Epithelial cell of esophagus (primary cell): ENCODE measurements around the genes SLC2A4, KCTD11, FXR2, KDM6B and CHD3.

DNA sequence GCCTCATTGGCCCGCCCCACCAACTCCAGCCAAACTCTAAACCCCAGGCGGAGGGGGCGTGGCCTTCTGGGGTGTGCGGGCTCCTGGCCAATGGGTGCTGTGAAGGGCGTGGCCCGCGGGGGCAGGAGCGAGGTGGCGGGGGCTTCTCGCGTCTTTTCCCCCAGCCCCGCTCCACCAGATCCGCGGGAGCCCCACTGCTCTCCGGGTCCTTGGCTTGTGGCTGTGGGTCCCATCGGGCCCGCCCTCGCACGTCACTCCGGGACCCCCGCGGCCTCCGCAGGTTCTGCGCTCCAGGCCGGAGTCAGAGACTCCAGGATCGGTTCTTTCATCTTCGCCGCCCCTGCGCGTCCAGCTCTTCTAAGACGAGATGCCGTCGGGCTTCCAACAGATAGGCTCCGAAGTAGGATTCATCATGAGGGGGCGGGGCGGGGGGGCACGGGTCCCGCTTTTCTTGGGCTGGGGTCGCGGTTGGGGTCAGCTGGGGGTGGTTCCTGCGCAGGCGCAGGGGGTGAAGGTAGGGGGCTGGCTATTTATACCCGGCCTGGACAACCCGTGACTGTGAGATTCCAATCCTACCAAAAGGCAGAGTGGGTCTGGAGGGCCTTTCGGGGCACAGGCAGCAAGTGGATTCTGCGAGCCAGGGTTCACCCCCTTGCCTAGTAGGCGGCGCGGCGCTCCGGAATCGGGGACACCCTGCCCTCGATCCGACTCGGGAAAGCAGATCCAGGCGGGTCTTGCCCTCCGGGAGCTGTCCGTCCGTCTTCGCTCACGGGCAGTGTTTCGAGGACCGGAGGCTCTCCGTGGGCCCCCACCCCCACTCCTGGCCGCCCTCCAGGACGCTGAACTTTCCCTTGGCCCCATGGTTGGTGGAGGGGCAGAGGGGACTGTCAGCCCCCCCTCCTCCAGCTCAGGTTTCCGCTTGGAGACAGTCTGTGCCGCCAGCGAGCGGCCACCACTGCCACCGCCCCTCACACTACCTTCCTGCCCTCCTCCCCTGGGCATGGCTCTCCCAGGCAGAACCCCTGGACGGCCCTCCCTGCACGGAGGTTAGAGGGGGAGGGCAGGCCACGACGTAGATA is at the start of gene SLC2A4:
SLC2A4 (plus strand) TSS at position 151 of the 1,079 bp plus-strand sequence.
- RRBS, result 9% methylated on average over 24 of the region's 75 CpGs

- RRBS, result 3% methylated on average over 4 of the region's 35 CpGs
Observed at GRCh38 chr17:7328834-7329254, 291 bp downstream of the NEURL4 start.

DNA sequence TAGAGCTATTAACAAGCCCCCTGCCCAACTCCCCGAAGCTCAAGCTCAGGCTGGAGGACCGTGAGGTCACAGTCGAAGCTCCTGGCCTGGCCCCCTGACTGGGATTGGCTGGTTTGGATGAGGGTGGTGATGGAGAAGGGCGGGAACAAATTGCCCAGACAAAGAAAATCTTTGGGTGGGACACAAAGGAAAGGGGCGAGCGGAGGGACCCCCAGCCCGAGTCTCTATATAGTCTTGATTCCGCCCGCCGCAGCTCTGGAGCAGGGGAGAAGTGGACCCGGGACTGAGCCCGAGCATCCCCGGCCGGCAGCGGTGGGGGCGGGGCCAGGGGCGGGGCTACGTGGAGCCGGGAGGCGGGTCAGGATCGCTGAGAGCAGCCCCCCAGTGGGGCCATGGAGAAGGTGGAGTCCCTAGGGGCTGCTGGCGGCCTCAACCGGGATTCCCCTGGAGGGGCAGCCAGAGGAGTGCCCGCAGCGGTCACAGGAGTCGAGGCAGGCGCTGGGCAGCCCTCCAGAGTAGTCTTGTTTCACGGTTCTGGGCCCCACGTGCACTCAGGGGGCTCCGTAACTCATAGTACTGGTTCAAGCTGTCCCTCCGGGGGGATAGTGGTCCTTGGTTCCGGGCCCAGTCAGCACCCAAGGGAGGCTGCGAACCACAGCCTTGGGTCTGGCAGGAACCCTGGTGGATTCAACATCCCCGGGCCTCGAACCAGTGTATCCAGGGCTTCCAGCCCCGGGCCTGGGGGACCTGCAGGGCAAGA is 1.1 kb upstream of the NEURL4 start:
- RRBS, result 8% methylated on average over 12 of the region's 36 CpGs

GRCh38 chr17:7332500-7333139 is 3.5 kb upstream of the NEURL4 start:
- RRBS, result no CpG with 5 or more reads among the region's 17 CpGs

DNA sequence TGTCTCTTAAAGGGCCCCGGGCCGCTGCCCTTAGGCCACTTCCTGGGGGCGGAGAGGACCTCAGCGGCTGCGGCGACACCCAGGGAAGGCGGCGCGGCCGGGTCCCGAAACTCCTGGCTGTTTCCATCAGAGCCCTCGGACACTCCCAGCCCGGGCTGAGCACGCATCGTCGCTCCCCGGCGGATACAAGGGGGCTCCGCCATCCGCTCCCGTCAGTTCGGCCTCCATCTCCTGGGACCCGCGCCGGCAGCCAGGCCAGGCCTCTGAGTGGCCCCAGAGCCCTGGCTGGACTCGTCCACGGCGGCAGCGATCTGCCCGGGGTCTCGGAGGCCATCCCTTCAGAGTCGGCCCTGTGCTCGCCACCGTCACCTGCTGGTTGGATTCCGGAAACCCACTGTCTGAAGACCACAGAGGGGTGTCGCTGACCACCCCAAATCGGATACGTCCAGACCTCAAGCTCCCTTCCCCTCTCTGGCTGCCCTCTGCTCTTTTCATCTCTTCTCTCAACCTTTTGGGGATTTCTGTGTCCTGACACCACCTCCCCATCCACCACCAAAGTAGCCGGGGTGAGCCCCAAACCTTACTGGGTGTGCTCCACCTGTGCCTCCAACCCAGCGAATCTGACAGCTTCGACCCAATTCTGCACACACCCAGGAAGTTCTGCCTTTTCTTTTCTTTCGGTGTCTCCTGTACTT is at the start of gene KCTD11:
KCTD11 (plus strand) TSS at position 38 of the 695 bp plus-strand sequence.
- RRBS, result 2% methylated on average over 32 of the region's 42 CpGs

DNA sequence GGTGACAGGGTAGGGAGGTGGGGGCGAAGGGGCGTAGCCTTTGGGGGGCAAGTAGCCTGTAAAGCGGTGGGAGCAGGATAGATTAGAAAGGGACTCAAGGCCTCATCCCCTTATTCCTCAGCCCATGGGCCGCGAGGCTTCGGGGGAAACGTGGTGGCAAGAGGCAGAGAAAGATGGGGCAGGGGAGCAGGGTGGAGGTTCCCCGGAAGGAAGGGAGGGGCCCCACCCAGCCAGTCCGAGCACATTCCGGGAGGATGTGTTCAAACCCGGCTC is 608 bp downstream of the PLSCR3 start:
- RRBS, result 5% methylated on average over 3 of the region's 11 CpGs

- RRBS, result no CpG with 5 or more reads among the region's 13 CpGs
Observed at GRCh38 chr17:7405666-7406318, 1.9 kb upstream of the NLGN2 start.

DNA sequence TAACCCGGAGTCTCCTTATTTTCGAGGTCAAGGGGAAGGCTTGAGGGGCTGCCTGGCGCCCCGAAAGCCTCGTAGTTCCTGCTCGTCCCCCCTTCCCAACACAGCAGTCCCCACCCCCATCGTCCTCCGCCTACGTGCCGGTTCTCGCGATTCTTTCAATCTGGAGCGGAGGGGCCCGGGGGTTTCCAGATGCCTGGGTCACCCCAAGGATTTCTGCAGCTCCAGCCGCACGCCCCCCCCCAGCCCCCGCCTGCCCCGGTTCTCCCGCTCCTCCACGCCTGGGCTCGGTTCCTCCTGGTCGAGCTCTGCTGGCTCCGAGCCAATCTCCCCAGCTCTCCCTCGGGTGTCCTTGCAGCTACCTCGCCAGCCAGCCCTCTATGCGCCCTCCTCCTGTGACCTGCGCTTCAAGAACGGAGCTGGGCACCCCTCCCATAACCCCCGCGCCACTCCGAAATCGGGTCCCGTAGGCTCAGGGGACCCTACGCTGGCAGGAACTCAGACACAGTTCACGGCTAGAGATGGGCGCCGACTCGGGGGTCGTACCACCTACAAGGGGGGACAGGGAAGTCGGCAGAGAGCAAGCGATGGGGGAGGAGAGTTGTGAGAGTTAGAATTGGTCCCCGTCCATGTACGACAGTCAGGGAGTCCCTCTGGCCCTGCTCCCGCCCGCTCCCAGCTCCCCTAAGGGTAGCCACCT is 825 bp downstream of the FGF11 start:
- RRBS, result 8% methylated on average over 6 of the region's 45 CpGs

DNA sequence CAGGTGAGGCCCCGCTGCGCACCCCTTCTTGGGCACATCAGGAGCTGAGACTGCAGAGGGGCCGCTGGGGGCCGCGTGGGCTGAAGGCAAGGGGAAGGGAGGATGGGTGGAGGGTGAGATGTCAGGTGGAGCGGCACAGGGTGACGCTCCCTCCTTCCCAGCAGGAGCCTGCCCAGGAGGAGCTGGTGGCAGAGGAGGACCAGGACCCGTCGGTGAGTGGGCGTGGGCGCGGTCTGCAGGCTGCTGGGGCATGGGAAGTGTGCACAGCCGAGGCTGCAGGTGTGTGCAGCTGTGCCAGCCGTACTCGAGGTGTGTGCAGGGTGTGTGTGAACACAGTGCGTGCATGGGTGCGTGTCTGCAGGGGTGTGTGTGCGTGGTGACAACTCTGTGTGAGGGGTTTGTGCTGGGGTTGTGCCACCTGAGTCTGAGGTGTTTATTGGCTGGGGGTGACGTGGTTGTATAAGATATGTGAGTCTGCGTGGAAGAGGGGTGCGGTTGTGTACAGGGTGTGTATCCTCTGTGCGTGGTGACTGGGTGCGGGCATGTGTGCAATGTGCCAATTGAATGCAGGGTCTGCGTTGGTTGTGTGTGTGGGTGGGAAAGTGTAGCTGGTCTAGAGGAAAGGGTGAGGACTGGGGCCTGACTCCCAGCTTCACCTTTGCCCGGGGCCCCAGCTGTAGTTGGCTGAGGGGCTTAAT is 601 bp downstream of the TNFSF12 start:
- RRBS, result no CpG with 5 or more reads among the region's 25 CpGs

GRCh38 chr17:7613727-7614341 is 863 bp downstream of the FXR2 start:
- RRBS, result no CpG with 5 or more reads among the region's 14 CpGs

DNA sequence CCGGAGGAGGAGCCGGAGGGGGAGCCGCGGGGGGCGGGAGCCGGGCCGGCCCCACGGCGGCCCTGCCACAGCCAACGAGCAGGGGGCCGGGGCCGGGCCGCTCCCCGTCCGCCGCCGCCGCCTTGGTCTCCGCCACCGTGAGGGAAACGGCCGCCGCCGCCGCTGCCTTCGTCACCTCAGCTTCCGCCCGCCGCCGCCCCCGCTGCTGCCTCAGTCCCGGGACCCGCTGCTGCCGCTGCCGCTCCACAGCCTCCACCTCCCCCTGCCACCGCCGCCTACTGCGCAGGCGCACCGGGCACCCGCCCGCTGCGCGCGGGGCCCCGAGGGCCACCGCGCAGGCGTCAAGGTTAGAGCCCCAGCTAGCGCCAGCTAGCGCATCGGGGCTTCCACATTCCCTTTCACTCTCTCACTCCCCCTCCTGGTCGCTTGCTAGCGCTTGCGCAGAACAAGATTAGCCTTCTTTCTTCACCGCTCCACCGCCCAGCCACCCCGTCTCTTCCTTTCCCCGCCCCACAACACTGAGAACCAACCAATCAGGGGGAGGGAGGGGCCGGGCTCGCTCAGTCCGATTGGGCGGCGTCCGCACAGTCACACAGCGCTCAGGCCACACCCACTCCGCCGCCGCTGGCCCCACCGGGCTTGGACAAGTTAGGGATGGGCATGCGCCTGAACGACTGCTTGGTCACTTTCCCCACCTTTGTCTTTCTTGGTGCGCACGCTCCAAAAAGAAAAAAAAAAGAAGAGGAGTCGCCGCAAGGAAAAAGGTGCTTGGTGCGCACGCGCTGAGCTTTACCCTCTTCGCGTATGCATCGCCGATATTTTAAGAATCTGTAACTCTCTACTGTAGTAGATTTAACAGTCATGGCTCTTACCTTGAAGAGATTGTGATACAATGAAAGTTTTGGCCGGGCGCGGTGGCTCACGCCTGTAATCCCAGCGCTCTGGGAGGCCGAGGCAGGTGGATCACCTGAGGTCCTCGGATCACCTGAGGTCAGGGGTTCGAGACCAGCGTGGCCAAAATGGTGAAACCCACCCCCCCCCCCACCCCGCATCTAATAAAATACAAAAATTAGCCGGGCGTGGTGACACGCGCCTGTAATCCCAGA is at the start of gene FXR2:
FXR2 (minus strand) TSS at position 282 of the 1,106 bp plus-strand sequence.
- RRBS, result 1% methylated on average over 23 of the region's 97 CpGs

GRCh38 chr17:7626173-7626847 is 1.3 kb downstream of the SAT2 start:
- RRBS, result no CpG with 5 or more reads among the region's 8 CpGs

DNA sequence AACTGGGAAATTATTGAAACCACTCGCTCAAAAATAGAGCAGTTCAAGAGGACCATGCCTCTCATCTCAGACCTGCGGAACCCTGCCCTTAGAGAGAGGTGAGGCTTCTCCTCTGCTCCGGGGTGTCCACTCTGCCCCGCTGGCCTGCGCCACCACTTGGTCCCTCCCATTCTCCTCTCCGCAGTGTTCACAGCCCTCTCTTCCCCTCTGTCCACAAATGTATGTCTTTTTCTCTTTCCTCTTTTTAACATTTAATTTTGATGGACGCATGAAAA is 50.6 kb downstream of the DNAH2 start:
- RRBS, result no CpG with 5 or more reads among the region's 7 CpGs

DNA sequence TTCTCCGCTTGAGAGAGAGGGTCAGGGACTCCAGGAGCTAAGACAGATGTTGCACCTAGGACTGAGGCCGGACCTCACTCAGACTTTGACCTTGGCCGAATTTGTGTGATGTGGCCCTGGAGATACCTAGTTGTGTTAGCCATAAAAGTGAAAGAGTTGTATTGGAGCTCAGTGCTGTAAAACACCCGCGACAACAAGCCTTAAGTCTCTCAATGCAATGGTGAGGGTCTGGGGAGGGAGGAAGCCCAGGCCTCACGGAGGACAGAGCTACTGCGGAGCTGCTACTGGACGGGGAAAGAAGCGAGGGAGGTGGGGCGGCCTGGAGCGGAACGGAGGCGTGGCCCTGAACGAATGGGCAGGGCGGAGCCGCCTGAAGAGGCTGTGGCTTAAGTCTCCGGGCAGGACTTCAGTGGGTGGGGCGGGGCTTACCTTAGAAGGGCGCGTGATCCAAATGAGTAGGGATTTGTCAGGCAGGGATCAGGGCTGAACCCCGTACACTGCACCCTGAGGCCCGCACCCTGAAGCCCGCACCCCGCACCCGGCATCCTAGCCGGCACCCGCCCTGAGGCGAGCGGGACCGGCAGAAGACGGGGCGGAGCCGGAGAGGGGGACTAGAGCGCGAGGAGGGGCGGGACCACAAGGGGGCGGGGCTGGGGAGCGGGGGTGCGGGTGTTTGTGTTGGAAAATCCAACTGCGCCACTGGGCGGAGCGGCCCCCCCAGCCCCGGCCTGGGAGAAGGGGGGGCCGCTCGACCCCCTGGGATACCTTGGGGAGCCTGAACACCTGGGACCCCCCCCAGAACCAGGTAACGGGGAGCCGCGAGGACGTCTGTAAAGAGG is at the start of gene KDM6B:
KDM6B (plus strand) TSS at position 672 of the 839 bp plus-strand sequence.
- RRBS, result no CpG with 5 or more reads among the region's 49 CpGs

- RRBS, result no CpG with 5 or more reads among the region's 7 CpGs
Observed at GRCh38 chr17:7838600-7839442, 4.8 kb downstream of the KDM6B start.

DNA sequence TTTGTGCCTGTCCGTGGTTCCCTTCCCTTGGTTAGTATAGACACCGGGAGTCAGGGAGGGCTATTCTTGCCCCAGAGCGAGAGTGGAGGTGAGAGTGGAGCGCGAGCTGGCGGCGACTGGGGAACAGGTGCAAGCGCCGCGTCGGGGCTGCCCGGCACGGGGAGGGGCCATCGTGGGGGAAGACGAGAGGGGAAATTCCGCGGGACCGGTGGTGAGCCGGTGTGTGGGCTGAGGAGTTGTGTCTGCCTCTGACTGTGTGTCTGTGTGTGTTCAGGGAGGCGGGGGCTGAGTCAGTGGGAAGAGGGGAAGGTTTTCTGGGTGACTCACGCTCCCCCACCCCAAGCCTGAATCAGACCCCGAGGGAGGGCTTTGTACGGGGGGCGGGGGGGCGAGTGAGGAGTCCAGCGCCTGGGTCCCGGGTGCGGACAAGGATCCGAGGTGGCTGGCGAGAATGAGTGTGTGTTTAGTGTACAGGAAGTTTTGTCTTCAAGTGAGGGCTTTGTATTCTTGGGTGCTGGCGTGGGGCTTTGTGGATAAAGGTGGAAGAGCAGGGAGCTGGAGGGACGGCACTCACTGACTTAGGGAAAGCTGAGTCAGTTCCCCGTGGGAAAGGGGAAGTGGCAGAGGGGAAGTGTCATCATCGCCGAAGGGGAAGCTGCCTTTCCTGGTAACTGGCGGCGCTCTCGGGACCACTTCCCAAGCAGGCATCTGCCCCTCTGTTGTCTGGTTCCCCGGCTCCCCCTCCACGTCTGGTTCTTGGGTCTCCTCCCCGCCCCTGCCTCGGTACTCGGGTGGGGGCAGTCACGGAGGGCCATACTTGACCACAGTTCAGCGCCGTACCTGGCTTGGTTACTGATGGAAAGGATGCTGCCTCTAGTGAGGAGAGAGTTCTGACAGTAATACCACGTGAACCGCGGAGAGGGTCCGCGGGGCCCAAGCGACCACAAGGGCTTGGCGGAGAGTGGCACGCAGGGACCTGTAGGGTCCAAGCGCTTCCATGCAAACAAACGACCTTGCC is 8.8 kb downstream of the KDM6B start:
- RRBS, result 5% methylated on average over 7 of the region's 56 CpGs

- RRBS, result 0% methylated on average over 5 of the region's 29 CpGs
Observed at GRCh38 chr17:7843590-7843897, 9.5 kb downstream of the KDM6B start.

DNA sequence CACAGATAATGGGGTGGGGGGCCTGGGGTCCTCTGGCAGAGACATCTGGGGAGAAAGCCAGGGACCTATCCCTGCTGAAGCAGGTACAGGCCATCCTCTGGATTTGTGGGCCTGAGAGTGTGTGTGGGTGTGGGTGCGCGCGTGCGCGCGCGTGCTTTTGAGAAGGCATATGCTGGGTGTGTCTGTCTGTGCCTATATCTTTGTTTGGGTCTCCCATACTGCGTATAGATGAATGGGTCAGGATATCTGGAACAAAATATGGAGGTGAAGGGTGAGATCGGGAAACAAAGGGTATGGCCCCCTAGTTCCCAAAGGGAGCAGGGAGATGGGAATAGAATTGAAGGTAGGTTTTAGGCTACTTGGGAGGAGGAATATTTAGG is at the start of gene CHD3:
CHD3 (plus strand) TSS at position 195 of the 380 bp plus-strand sequence.
- RRBS, result no CpG with 5 or more reads among the region's 9 CpGs

DNA sequence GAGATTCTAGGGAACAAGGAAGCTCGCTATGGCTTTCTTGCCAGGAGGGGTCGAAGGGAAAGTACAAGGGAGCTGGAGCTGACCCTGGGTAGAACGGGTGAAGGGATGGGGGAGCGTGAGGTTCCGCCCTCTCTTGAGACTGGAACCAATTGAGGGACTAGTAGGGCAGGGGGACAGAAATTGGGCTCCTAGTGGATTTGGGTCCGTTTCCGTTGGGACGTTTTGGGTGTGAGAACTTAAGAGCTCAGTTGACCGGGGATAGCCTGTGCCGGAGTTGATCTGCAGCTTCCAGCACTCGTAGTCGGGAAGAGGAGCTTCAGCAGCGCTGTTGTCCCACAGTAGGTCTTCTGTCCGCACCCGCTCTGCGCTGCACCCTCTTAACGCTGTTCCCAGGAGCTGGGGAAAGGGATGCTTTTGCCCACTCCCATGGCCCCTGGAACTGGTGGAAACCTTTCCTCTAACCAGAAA is 491 bp downstream of the CNTROB start:
- RRBS, result no CpG with 5 or more reads among the region's 17 CpGs

- RRBS, result 3% methylated on average over 5 of the region's 50 CpGs
Observed at GRCh38 chr17:8109903-8110664, 8.2 kb downstream of the ALOXE3 start.